Measurements from ENCODE around the gene MRGPRD.

DNA sequence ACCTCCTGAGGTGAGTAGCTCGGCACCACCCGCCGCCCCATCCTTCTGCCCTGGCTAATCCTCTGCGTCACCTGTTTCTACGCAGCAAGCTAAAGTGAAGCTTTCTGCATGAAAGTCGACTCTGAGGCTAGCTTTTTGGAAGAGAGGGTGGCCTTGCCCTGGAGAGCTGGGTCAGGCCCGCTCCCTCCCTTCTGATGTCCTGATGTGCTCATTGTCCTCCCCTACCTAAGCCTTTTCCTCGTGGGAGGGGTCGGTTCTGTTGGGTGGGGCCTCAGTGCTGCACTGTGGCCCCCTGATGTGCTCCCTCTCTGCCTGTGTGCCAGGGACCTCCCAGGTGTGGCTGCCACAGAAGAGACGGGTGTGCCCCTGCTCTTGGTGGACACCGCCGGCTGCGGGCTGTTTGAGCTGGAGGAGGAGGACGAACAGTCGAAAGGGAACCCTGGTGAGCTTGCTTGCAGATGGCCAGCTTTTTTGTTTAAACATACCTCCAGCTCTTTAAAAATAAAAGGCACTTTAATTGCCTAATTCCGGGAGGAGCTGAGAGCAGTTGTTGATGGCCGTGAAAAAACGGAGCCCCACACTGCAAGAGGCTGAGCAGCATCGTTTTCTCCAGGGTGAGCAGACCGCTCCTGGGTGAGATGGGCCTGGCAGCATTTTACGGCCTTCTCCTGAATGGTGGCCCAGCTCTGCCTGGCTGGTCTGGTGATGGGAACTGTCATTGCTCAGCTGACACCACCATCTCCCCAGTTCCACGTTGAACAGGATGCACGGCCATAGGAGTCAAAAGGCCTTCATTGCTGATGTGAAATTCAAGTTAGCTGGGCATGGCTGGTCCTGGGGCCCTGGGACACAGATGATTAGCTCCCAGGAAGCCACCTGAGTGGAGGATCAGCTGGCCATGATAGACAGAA lies 30.0 kb downstream of the IGHMBP2 start:
- RRBS = no CpG with 5 or more reads among the region's 23 CpGs

DNA sequence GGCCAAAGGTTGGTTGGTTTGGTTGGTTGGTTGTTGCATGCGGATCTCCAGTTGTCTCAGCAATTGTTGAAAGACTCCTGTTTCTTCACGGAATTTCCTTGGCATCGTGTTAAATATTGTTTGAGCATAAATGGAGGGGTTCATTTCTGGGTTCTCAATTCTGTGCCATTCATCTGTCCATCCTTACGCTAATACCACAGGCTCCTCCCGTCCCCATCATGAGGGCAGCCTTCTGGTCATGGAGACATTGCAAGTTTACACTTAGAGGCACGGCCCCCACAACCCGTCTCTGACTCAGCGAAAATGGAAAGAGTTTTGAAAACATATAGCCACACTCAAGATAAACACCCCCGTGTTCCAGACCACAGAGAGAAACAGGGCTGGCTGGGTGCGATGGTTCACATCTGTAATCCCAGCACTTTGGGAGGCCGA lies 35.0 kb downstream of the MRGPRD start:
- RRBS = no CpG with 5 or more reads among the region's 11 CpGs

GRCh38 chr11:68980865-68981332 lies at the start of gene MRGPRD:
MRGPRD (minus strand) TSS chr11:68980986.
- RRBS = no CpG with 5 or more reads among the region's 7 CpGs

DNA sequence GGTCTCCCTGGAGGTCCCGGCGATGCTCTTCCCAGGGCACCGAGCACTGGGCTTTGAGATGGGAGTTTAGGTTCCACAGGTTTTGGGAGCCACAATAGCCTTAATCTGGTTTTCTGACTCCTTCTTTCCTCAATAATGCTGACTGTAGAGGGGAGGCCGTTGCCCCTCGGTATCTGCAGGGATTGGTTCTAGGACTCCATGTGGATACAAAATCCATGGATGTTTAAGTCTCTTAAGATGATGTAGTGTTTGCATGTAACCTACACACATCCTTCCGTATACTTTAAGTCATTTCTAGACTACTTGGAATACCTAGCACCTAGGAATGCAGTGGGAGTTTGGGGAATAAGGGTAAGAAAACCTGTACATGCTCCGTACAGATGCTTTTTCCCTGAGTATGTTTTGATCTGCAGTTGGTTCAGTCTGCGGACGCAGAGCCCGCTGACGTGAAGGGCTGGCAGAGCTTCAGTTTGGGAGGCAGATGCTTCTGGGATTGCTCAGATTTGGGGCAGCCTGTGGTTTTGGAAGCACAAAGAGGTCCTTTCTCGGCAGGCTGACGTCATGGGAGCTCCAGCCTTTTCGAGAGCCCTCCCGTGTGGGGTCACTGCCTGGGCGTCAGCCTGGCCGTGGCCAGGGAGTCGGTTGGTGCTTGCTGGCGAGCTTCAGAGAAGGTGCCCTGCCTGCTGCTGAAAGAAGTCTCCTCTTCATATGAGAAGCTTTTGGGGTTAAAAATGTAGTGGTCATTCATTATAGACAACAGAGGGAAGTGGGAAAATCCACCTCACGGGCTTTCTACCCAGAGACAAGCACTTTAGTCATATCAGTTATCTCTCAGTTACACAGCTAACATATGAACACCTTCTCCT lies 26.6 kb downstream of the TPCN2 start:
- RRBS = no CpG with 5 or more reads among the region's 20 CpGs

- RRBS = 80% methylated on average over 1 of the region's 19 CpGs
Observed at GRCh38 chr11:69080323-69081099, 31.8 kb downstream of the TPCN2 start.

DNA sequence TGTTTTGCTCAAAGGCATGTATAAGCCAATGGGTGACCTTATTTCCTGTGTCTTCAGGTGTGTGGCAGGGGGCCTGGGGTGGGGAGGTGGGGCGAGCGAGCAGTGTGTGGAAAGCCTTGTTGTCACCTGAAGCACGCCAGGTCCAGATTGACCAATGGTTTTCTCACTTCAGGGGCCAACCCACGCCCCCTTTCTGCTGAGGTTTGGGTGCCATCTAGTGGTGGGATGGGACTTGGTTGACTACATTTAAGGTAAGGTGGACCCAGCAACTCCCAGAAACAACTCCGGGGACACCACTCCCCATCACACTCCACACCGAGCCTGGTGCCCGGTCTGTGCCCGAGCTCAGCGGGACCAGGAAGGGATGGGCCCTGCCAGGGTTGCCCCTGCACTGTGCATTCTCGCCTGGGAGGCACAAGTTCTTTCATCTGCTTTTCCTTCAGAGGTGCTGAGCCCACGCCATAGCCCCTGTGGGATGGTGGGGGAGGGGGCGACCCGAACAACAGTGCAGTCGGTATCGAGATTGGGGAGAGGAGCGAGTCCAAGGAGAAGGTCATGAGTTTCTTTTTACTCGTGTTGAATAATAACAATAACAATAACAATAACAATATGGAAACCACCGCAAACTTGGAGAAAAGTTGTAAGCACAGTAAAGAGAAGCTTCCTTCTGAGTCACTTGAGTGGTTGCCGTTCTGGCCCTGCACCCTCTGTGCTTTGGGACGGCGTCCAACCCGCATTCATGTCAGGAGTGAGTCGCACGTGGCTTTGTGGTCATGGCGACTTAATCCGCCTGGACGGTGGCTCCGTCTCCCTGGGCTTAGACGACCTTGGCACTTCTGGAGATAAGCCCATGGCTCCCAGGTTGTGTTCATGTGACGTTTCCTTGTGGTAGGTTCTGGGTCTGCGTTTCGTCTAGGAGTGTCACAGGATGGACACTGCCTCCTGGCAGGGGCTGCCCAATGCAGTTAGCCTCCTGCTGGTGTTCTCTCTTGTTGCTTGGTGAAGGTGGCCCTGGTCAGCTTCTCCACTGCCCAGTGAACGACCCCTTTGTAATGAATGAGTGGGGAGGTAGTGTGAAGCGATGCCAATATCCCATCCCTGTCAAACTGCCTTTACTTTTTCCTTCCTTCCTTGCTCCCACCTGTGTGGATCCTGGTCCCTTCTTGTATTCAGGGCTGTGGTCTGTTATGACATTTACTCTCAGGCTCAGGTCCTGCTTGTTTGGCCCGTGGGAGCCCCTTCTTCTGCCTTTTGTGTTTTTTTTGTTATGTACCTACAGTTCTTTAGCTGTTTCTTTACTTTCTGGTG lies 40.4 kb downstream of the TPCN2 start:
- RRBS = no CpG with 5 or more reads among the region's 35 CpGs

GRCh38 chr11:69156500-69157089 lies 860 bp downstream of the SMIM38 start:
- RRBS = no CpG with 5 or more reads among the region's 18 CpGs

- RRBS = 27% methylated on average over 30 of the region's 47 CpGs
Observed at GRCh38 chr11:69157090-69157888, 1.6 kb downstream of the SMIM38 start.

DNA sequence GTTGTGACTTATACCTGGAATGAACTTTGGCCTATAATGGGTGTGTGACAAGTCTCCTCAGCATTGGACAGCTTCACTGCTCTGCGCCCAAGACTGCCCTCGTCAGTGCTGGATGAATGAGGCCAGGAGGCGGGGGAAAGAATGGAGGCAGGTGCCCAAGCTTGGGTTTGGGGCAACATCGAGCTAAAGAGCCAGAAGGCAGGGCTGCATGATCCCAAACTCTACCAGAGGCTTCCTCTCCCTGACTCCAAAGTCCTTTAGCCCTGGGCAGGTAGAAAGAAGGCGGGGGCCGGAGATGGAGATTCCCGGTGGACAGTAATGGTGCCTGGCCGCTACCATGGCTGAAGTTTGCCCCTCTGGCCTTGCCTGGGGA lies 34.1 kb downstream of the SMIM38 start:
- RRBS = no CpG with 5 or more reads among the region's 8 CpGs

DNA sequence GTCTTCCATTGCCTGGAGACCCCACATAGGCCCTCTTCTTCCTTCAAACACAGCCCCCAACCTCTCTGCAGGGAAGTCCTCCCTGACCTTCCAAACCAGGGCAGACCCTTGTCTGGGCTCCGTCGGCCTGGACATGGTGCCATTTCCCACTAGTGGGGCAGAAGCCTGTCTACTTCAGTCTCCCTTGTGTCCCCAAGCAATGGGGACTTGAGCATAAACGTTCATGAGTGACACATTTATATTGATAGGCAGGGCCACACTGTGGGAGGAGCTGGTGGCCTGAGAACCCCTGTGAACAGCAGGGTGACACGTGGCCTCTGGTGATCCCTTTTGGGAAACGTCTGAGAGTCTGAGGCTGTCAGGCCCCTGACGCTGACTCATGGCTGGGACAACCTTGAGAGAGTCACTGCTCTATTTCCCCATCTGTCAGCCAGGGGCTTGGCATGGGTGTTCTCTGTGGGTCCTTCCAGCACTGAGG lies 54.5 kb downstream of the SMIM38 start:
- RRBS = no CpG with 5 or more reads among the region's 6 CpGs

- RRBS = 26% methylated on average over 4 of the region's 34 CpGs
Observed at GRCh38 chr11:69251701-69252687, 42.0 kb upstream of the MYEOV start.

GRCh38 chr11:69273031-69273698 lies 20.8 kb upstream of the MYEOV start:
- RRBS = no CpG with 5 or more reads among the region's 18 CpGs

DNA sequence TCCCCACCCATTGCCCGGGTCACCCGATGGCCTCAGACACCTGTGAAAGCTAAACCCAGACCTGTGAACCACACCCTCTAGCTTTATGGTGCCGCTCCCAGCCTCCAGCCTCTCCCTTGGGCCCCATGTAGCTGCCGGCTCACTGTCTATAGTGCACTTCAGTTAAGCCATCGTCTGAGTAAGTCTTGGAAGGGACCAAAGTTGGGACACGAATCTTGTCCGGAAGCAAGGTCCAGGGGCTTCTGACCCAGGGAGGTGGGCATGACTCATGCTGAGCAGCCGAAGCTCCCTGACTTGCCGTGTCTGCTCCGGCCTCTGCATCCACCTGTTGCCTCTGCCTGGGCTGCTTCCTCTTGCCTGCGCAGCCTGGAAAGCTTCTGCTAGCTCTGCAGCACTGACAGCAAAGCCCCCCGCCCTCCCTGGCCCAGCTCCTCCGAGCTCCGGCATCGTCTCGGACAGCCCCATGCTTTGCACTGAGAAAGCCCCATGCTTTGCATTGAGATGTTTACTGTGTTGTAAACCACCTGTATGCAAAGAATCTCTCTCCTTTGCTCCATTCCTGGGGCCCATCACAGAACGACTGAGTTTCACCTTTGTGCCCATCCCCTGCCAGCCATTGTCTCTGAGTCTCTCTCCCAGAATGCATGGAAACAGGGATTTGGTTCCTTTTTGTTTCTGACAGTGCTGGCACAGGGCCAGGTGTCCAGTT lies 5.5 kb upstream of the MYEOV start:
- RRBS = 92% methylated on average over 6 of the region's 17 CpGs

GRCh38 chr11:69295144-69296067 lies 1.5 kb downstream of the MYEOV start:
- RRBS = 98% methylated on average over 9 of the region's 34 CpGs

DNA sequence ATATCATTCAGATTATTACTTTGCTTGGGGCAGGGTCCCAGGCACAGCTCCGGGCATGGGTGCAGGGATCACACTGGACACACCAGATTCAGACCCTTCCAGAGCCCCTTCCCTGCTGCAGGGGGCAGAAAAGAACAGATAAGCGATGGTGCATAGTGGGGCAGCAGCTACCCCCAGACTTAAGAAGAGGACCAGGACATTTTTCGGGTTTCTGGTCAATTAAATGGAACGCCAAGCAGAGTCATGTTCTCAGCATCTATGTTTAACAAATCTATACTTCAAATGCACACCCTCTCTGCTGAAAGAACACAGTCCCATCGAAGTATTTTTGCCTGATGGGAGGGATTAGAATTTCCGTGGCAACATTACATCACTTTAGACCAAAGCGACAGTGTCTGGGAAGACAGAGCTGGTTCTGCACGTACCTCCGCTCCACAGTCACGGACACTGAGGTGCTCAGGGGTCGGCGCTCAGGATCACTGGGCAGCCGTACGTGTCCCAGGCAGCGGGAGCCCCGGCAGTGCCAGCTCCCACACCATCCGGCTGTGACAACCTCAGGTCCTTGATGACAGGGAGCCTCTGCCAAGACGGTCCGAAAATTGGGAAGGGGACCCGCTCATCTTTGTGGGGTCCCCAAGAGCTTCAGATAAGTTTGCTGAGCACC lies 125.5 kb downstream of the MYEOV start:
- RRBS = no CpG with 5 or more reads among the region's 20 CpGs

DNA sequence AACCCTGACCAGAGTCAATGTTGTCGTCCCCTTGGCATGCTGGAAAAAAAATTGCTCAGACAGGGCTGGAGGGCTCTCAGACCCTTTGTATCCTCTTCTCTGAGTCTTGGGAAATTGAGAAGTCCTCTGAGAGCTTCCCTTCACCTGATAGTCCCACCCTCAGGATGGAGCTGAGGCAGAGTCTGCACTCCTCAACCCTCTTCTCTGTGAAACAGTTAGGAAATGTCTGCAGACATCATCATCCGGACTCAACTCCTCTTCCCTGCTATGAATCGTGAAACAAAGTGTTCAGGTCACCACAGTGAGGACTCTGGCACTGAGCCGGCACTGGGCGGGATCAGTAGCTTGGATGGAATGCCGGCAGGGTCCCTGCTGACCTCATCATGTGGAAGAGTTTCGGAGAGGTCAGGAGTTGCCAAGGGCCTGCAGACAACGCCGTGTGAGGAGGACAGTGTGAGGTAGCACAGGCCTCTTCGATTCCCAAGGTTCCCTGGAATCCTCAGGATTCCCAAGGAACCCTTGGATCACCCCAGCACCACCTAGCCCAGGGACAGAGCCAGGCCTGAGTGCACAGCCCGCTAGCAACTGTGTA lies 160.4 kb upstream of the CCND1 start:
- RRBS = 94% methylated on average over 3 of the region's 11 CpGs

- RRBS = no CpG with 5 or more reads among the region's 19 CpGs
Observed at GRCh38 chr11:69970128-69970819, 107.8 kb upstream of the ANO1 start.

DNA sequence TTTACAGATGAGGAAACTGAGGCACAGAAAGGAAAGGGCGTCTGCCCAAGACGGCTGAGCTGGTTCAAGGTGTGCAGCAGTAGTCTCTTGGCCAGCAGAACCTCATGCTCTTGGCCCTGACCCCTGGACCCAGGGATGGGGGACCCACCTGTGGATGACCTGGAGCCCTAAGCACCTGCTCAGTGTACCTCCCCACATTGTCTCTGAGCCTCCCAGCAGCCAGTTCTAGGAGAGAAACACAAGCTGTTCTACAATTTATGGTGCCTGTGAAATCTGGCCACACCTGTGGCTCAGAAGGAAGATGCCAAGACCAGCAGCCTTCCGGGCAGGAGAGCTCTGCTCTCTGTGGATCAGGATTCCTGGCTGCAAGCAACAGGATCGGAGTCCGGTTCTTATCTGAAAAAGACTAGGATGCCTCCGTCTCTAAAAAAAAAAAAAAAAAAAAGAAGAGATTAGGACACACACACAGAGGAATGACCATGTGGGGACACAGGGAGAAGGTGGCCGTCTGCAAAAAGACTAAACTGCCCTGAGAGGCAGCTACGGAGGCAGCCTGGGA lies 103.6 kb upstream of the ANO1 start:
- RRBS = 84% methylated on average over 3 of the region's 8 CpGs

DNA sequence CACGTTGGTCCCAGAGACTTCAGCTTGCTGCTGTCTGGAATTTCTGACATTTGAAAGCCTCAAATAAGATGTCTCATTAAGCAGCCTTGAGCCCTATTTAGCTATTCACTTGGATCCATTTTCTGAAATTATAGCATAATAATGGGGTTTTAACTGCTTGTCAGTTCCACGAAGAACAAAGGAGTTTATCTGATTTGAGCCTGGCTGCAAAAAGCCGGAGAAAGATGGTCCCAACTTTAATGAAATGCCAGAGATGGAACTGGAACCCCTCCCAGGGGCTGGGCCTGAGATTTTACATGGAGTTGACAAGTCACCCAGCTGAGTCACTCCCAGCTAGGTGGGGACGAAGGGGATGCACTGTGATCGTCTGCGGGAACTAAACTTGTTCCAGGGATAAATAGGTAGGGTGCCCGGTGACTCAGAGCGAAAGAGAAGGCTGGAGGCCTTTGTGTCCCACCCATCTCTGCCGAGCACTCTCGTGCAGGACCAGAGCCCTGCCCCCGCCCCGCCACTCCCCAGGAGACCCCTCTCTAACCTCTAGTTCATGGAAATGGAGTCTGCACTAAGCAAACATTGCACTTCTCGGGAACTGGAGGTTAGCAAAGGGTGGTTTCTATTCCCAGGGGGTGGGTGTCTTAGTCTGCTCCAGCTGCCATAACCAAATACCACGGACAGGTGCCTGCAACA lies 60.9 kb upstream of the FADD start:
- RRBS = no CpG with 5 or more reads among the region's 14 CpGs

DNA sequence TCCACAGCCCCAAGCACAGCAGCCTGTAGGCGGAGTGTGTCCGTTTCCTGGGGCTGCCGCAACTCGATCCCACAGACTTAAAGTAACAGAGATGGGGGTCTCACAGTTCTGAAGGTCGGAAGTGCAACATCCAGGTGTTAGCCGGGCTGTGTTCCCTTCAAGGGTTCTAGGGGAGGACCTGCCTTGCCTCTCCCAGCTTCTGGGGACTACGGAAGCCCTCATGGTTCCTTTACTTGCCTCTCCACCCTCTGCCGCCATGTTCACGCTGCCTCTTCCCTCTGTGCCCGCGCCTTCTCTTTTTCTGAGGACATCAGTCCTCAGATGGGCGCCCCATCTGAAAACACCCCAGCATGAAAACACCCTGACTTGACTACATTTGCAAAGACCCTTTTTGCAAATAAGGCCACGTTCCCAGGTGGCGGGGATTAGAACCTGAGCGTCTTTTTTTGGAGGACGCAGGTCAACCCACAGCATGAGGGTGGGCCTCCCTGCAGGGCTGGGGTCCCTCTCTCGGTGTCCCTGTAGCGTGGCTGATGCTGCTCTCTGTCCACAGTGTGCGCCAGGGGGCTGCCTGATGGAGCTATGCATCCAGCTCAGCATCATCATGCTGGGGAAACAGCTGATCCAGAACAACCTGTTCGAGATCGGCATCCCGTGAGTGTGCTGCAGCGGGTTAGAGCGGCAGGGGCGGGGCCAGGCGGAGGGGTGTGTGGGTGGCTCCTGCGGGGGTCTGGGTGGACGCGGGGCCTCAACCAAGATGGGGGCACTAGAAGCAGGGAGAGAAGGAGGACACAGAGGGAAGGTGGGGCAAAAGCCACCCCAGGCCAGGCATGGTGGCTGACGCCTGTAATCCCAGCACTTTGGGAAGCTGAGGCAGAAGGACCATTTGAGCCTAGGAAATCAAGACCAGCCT lies 37.9 kb upstream of the FADD start:
- RRBS = no CpG with 5 or more reads among the region's 30 CpGs

Measured in NB4 (cell line).